ENCODE data around the genes MFF and SCYGR3.

- PRO-cap = no peak
Measured at GRCh38 chr2:224638226-224638787, 53.1 kb upstream of the CUL3 start.

GRCh38 chr2:225894421-225895005, 495.0 kb downstream of the NYAP2 start:
- PRO-cap = no peak

DNA sequence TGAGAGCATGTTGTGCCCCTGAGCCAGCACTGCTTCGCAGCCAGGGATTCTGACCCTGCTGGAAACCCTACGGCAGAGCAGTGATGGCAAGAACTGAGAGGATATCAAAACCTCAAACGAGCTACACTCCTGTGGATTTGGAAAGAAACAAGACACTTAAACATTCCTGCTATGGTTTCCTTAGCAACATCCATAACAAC, 649.1 kb downstream of the NYAP2 start:
- PRO-cap = no peak

DNA sequence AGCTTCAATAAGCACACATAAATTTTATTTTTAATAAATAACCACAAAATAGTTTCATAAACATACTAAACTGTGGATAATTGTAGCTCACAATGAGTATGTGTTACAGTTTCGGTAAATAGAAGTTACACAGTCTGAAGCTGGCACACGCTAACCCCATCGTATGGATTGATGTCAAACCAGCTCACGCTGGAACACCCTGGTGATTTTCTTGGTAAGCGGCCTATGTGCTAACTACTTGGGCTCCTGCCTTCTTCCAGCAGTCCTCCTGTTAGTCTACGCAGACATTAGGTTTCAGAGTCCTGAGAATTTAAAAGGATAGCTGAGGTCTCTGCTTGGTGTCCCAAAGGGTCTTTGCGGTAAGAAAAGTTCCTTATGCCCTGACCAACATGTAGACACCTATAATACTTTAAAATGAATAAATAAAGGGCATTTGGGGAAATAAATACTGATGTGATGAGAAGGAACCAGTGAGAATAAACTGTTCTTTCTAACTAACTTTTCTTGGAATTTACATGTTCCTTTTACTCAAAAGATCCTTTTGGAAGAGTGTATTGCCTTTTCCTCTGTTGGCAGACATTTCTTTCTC, 322.3 kb downstream of the IRS1 start:
- PRO-cap = no peak

GRCh38 chr2:226649765-226650752, 149.6 kb downstream of the IRS1 start:
- PRO-cap = no peak

GRCh38 chr2:226660529-226661080, 139.0 kb downstream of the IRS1 start:
- PRO-cap = no peak

- PRO-cap = no peak
Measured at GRCh38 chr2:226786474-226787244, 13.0 kb downstream of the IRS1 start.

- PRO-cap = no peak
Measured at GRCh38 chr2:226793722-226793921, 6.0 kb downstream of the IRS1 start.

DNA sequence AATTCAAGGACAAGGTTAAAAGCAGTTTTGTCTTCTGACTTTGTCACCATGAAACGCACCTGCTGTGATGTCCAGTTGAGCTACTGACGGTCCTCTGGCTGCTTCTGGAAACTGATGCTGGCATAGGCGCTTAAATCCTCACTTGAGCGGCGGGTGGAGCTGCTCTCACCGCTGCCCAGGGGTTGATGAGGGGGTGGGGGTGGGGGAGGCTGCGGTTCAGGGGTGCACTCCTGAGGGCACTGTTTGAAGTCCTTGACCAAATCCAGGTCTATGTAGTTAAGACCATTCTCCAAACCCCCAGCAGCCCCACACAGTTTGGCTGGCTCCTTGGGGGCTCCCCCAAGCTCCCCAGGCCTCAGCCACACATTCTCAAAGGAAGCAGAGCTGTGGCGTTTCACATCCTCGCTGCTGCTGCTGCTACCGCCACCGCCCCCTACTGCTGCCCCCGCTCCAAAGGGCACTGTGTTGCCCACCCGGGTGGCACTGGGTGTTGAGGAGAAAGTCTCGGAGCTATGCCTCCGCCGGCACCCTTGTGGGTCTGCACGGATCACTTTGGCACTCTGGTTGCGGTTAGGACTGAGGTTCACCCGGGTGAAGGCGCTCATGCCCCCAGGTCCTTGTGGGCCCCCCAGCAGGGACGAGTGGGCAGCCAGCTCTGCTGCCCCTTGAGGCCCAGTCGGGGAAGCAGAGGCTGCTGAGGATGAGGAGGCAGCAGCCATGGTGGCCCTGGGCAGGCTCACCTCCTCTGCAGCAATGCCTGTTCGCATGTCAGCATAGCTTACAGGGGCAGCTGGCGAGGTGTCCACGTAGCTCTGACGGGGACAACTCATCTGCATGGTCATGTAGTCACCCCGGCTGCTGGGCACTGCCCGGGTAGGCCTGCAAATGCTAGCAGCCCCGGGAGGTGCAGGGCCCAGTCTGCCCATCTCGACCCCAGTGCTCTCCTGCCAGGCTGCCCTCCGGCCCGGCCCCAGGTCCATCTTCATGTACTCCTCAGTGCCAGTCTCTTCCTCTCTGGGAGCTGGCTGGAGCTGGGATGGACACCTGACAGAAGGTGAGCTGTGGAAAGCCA, 4.4 kb downstream of the IRS1 start:
- PRO-cap = unidirectional peak, minus-strand start at position 106 of the sequence

DNA sequence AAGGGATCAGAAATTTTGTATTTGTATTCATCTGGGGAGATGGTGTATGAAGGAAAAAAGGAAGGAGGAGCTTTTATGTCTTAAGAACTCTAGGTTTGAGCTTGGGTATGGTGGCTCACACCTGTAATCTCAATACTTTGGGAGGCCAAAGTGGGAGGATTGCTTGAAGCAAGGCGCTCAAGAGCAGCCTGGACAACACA, 19.2 kb downstream of the RHBDD1 start:
- PRO-cap = no peak

- PRO-cap = bidirectional peak, plus-strand start at chr2:227325287, minus-strand start at chr2:227325144
Measured at GRCh38 chr2:227324955-227325530, at the start of gene MFF. Gene MFF (plus strand): TSS chr2:227325251.

GRCh38 chr2:227406037-227406351, 18.2 kb upstream of the SCYGR1 start:
- PRO-cap = no peak

DNA sequence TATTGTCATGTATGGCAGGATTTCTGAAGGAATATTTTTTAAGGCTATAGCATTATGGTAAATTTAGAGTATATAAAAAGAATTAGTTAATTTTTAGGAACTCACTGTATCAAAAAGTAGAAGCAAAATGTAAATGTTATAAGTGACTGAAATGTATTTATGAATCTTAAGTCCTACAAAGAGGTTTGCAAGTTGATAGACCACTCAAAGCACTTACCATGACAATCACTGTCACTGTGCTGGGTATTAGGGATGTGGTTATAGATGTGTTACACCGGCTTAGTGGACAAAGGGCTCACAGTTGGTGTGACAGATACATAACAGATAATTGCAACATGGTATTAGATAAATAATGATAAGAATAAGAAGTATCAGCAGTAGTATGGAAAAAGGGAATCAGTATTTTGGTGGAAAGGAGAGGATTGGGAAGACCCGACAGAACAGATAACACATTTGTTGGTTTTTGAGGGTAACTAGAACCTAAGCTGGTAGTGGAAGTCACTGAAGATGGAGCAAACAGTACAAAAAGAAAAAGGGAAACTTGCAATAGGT, 21.6 kb downstream of the AGFG1 start:
- PRO-cap = no peak

GRCh38 chr2:227614767-227615021, at the start of gene SCYGR3:
Gene SCYGR3 (minus strand): TSS chr2:227614840.
- PRO-cap = no peak

GRCh38 chr2:227888351-227888779, 16.9 kb downstream of the DAW1 start:
- PRO-cap = no peak

DNA sequence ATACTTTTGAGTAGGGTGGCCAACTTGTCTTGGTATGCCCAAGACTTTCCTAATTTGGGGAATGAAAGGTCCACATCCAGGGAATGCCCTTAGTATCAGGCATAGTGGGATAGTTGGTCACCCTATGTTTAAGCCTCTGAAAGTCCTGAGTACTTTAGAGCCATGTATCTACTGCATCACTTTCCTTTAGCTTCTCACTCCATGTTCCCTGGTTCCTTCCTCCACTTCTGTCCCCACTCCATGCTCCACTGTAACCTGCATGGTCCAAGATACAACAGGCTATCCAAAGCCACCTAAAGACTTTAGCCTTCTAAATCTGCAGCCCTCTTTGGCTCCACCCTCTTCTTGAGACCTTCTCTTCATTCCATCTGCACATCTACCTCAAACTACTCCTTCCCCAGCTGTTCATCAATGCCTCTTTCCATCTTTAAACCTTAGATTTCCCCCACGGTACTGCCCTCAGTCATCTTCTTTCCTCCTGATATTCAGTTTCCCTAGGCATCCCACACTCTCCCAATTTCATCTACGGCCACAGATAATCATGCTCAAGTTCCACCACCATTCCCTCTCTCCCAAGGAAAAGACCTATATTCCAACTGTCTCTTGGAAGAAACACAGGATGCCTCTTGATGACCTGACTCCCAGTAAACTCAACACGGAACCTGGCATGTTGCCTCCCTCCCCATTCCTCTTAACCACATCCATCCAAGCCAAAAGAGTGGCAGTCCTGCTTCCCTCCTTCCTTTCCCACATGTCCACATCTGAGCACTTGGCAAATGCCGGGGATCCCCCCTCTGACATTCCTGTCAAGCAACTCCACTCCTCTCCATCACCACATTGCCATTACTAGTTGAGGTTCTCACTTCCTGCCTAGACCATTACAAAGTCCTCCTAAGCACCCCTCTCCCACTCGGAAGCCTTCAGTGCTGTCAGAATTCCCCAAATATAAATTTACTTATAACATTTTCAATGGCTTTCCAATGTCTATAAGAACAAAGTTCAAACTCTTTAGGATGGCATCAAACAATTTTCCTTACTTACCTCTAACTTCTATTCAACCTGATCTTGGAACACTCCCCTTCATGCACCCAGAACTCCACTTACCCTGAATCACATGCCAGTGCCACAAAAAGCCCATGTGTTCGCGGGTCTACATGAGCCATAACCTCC, 49.6 kb downstream of the PID1 start:
- PRO-cap = no peak

GRCh38 chr2:229282946-229283317, 11.8 kb upstream of the PID1 start:
- PRO-cap = no peak

DNA sequence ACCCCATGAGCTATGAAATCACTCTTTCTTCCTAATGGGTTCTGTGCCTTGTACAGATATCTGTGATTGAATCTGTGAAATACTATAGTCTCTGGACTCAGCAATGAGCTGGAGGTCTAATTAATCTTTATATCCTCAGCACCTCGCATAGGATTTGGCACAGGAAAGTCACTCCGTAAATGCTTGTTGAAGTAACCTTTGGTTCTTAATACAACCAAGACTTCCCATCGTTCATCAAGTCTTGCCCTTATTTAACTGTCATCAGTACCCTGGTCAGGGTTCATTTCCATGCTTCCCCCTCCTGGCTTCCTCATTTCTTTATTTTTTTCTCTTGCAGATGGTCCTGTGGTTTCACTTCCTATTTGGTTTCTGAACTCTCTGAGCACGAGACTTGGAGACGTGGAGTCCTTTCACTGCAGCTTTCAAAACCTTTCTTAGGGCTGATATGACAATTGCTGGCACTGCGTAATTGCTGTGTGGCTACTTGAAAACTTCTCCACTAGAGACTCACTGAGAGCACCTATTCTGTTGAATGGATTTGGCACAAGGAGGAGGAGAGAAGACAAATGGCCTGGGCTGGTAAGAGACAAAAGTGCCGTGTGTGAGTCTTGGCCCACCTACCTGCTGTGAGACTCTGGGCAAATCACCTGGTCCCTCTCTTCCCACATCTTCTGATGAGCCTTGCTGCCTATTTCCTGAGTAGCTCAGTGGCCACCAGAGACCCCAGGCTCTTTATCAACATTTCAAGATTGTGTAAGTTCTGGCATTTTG, 59.9 kb upstream of the PID1 start:
- PRO-cap = no peak

DNA sequence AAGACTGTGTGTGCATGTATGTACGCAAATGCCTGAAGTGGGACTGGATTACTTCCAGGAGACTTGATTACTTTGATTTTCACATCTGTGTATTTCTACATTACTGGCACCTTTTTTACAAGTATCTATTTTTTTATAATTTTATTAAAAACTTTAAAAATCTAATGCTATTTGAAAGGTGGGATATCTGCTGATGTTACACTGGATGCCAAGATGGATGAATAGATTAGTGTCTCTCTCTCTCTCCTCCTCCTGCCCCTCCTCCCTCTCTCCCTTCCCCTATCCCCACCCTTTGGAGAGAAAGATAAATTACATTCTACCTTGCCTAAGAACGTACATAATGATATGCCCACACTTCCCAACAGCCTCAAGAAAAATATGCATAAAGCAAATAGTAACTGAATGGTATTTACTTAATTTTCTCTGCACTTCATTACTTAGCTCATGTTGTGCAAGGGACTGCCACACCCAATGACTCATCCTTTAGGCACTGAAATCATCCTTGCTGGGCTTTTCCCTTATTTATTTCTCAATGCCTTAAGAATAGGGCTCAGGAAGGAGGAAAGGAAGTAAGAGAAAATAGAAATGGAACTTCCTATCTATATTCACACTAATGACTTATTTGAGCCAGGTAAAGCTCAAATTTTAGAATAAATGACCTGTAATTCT, 137.2 kb upstream of the PID1 start:
- PRO-cap = no peak

GRCh38 chr2:229852660-229853090, 69.1 kb downstream of the TRIP12 start:
- PRO-cap = no peak

Measured in tibial artery (tissue), 1 donor.